ENCODE results near the gene QSOX1.

DNA sequence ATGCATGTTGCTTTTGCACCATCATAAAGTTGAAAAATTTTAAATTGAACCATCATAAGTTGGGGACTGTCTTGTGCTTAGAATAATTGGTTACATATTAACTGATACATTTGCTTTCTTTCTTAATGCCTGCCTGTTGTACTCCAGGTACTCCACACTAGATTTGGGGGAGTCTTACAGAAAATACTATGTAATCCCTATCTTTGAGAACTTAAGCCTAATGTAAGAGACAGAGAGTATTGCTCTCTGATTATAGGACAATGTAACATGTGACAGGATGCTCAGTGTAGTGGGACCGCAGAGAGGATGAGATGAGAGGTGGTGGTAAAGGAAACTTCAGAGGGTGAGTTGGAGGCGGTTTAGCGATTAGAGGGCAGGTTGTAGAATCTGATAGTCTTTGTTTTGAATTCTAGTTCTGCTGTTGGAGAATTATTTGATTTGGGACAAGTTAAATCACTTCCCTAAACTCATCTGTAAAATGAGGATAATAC lies 5.3 kb downstream of the SOAT1 start:
- PRO-cap, 2 experiments: no peak in any of the 2 experiments

- PRO-cap, 2 experiments: no peak in any of the 2 experiments
Measured at GRCh38 chr1:179844348-179845309, 33.0 kb downstream of the TOR1AIP2 start.

- PRO-cap, 2 experiments: no peak in any of the 2 experiments
Measured at GRCh38 chr1:179850854-179851530, 26.6 kb downstream of the TOR1AIP2 start.

- PRO-cap, 2 experiments: no peak in any of the 2 experiments
Measured at GRCh38 chr1:179867784-179868405, 9.7 kb downstream of the TOR1AIP2 start.

DNA sequence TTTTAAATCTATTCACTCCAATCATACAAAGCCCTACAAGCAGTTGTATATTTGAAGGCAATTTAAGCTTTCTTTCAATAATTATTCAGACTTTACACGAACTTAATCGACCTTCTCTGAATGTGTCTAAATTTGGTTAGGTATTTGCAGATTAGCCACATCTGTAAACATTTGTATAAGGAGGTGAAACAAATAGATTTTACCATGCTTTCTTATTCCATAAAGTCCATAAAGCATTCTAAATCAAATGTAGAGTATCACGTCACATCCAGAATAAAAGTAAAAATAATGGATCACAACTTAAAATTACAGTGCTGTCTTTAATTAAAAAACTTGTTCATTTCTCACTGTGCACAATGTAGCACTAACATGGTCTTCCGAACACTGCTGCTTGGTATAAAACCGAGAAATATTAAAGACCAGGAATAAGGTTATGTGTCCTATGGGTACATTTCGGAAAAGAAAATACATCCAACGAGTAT lies 737 bp upstream of the TOR1AIP1 start:
- PRO-cap, 2 experiments: no peak in any of the 2 experiments

GRCh38 chr1:179885407-179885721 lies 3.3 kb downstream of the TOR1AIP1 start:
- PRO-cap, 2 experiments: no peak in any of the 2 experiments

GRCh38 chr1:179975643-179976010 lies 21.0 kb downstream of the CEP350 start:
- PRO-cap, 2 experiments: no peak in any of the 2 experiments

GRCh38 chr1:180011623-180012149 lies 57.1 kb downstream of the CEP350 start:
- PRO-cap, 2 experiments: no peak in any of the 2 experiments

DNA sequence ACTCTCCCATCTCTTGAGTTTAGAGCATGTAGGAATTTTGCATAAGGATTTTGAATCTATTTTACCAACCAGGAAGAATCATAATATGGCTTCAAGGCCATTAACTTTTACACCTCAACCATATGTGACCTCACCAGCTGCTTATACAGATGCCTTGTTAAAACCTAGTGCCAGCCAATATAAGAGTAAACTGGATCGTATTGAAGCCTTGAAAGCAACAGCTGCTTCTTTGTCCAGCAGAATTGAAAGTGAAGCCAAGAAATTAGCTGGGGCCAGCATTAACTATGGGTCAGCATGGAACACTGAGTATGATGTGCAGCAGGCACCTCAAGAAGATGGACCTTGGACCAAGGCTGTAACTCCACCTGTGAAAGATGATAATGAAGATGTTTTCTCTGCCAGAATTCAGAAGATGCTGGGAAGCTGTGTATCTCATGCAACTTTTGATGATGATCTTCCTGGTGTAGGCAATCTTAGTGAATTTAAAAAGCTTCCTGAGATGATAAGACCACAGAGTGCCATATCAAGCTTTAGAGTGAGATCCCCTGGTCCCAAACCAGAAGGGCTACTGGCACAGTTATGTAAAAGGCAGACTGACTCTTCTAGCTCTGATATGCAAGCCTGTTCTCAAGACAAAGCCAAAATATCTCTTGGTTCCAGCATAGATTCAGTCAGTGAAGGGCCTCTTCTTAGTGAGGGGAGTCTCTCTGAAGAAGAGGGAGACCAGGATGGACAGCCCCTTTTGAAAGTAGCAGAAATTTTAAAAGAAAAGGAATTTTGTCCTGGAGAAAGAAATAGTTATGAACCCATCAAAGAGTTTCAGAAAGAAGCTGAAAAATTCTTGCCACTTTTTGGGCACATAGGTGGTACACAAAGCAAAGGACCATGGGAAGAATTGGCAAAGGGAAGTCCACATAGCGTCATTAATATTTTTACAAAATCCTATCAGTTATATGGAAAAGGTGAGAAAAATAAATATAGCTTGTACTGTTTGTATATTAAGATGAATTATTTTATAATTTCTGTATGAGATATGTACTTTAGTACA lies 65.8 kb downstream of the CEP350 start:
- PRO-cap, 2 experiments: no peak in any of the 2 experiments

DNA sequence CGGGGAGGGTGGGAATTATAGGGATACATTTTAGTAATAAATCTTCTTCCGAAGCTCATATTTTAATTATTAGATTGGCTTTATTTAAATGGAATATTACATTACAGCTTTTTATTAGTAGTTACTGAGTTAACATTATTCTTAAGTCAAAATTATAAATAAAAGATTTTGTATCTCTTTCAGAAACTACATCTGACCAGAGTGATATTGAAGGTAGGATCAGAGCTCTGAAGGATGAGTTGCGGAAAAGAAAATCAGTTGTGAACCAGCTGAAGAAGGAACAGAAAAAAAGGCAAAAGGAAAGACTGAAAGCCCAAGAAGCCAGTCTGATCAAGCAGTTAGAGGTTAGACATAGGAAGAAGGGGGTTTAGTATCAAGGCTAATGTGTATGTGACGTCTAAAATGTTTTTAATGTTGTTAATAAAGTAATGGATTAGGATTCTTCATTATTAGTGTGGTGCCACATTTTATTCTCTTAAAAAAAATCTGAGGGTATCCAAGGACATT lies 70.8 kb upstream of the QSOX1 start:
- PRO-cap, 2 experiments: no peak in any of the 2 experiments

DNA sequence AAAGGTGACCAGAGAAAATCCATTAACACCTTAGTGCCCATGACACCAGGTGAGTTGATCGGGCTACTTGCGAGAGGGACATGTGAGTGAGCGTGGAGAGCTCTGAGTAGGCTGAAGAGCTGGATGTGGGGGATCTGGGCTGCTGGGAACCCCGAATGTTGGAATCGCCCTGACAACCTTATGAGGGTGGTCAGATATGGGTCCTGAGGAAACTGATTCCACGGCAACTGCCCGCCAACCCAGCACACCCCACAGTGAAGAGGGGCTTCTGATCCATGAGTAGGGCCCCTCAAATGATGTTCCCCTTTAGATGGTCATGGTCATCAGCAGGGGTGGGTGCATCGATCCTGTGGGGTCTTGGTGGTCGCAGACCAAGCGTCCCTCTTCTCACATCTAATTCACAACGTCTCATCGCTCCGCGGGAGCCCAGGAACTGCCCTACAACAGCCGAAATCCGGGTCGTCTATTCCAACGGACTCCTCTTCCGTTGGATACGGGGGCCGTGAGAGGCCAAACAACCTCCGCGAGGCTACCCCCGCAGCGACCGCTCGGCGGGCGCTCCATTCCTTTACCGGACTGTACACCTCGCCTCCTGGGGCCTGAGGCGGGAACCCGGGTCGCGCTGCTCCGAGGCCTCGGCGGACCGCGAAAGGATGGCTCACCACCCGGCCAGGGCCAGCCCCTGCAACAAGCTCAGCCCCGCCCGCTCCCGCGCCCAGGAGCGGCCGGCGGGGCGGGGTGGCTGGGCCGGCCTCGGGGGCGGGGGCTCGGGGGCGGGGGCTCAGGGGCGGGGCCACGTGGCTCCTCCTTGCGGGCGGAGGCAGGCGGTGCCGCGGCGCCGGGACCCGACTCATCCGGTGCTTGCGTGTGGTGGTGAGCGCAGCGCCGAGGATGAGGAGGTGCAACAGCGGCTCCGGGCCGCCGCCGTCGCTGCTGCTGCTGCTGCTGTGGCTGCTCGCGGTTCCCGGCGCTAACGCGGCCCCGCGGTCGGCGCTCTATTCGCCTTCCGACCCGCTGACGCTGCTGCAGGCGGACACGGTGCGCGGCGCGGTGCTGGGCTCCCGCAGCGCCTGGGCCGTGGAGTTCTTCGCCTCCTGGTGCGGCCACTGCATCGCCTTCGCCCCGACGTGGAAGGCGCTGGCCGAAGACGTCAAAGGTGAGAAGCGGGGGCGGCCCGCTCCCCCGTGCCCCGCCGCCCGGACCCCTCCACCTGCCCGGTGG lies at the start of gene QSOX1:
QSOX1 (plus strand) TSS at position 853 of the 1,221 bp plus-strand sequence.
- PRO-cap, 2 experiments: peak in 2 of 2 experiments; most common plus-strand start position 853 of the sequence (in 2); most common minus-strand start position 433 of the sequence (in 2)

- PRO-cap, 2 experiments: no peak in any of the 2 experiments
Measured at GRCh38 chr1:180155238-180155900, 700 bp downstream of the QSOX1 start.

GRCh38 chr1:180171436-180172323 lies 17.0 kb downstream of the QSOX1 start:
- PRO-cap, 2 experiments: no peak in any of the 2 experiments

GRCh38 chr1:180182932-180183280 lies 28.2 kb downstream of the QSOX1 start:
- PRO-cap, 2 experiments: no peak in any of the 2 experiments

- PRO-cap, 2 experiments: no peak in any of the 2 experiments
Measured at GRCh38 chr1:180185489-180185831, 30.8 kb downstream of the QSOX1 start.

- PRO-cap, 2 experiments: no peak in any of the 2 experiments
Measured at GRCh38 chr1:180515709-180516585, 13.6 kb upstream of the ACBD6 start.

GRCh38 chr1:180611157-180612110 lies 20.4 kb upstream of the XPR1 start:
- PRO-cap, 2 experiments: peak in 2 of 2 experiments; most common plus-strand start chr1:180611575 (in 1); most common minus-strand start chr1:180611400 (in 2)

GRCh38 chr1:180911529-180911870 lies 1.2 kb upstream of the KIAA1614 start:
- PRO-cap, 2 experiments: peak in 2 of 2 experiments; most common plus-strand start chr1:180911785 (in 2)

DNA sequence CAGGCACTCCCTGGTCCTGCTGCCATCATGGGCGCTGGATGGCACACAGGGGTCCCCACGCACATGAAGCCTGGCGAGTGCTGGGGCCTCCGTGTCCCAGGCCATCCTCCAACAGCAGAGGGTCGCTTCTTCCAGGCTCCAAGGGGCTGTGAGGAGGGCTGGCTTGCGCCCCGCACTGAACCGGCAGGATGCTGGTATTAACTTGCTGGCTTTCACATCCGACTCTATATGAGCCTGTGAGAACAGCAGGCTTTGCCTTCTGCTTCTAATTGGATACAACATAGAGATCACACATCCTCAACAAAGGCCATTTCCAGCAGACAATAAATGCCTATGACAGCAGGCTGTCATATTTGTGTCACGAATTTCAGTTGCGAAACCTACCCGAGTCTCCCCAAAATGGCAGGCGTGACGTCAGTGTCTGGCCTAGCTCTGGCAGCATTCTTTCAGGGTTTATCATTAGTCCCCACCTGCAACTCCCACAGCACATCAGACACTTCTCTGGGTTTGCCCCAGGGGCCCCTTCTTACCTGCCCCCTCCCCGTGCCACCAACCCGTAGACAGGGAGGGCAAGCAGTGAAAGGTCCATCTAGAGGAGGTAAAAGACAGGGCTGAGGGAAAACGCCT lies 35.5 kb downstream of the KIAA1614 start:
- PRO-cap, 2 experiments: no peak in any of the 2 experiments

- PRO-cap, 2 experiments: peak in 2 of 2 experiments; most common plus-strand start chr1:181089972 (in 2); most common minus-strand start chr1:181090226 (in 2)
Measured at GRCh38 chr1:181089404-181090317, 1.2 kb downstream of the IER5 start.

All from right ventricle myocardium (tissue), 1 donor.